ENCODE results near the genes CA14 and TARS2.

DNA sequence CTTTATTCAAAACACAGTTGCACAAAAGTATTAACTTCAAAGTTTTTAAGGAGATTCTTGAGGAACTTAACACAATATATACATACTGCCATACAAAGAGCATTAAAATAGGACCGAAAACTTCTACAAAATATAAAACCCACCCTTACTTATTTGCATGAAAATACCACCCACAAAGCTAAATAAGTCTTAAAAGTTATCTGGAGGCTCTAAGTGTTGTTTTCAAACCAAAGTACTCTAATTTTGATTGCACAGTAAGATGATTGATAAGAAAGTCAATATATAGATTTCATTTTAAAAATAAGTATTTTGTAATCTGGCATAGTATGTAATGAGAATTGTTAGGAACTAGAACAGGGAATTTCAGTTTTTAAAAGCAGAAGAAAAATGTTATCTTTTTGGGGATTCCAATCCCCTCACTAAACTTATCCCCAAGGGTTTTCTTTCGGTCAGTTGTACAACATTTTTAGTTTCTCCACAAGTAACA lies 17.3 kb downstream of the ANP32E start:
- RRBS, result no CpG with 5 or more reads among the region's 2 CpGs

DNA sequence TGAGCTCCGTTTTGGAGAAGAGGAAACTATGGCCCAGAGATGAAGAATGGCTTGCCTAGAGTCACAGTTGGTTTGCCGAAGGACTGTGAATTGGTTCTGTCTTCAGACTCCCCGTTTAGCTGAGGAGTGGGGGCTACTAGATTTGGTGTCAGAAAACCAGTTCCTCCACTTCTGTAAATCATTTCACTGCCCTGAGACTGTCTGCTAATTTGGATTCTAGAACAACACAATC lies 2.2 kb downstream of the ANP32E start:
- RRBS, result no CpG with 5 or more reads among the region's 3 CpGs

DNA sequence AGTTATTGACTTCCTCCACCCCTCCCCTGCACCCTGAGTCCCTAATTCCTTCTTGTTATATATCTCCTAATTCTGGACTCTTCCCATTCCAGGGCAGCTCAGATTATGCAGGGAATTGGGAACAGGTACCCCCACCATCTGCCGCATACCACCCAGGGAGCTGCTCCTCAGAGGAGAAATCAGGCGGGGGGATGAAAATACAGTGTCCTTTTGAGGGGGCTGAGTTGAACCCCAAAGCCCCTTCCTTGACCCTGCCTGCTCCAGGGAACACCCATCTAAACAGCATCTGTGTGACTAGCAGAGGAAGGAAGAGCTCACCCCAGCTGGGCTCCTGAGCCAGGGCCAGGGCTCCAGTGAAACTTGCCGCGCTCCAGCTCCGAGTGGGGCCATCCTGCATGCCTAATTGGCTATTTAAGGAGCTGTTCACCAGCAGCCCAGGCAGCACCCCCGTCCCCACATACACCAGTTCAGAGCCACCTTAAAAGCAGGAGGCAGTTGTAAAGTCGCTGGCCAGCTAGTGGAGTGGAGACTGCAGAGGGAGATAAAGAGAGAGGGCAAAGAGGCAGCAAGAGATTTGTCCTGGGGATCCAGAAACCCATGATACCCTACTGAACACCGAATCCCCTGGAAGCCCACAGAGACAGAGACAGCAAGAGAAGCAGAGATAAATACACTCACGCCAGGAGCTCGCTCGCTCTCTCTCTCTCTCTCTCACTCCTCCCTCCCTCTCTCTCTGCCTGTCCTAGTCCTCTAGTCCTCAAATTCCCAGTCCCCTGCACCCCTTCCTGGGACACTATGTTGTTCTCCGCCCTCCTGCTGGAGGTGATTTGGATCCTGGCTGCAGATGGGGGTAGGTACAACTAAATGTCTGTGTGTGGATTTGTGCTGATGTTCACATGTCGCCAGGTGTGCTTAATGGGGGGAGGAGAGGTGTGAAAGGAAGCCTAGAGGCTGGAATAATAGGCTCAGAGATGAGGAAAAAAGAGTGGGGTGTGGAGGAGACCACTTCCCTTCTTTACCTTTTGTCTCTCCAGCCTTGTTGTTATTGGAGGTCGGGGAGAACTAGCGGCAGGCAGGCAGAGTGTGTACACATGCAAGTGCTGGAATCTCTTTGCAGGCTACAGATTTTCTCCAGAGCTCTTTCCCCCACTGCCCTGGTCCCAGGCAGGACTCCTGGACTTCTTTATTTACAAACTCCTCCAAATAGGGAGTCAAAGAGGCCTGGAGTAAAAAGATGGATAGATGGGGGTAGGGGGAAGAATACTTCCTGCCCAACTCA lies at the start of gene CA14:
CA14 (plus strand) TSS at position 441 of the 1,279 bp plus-strand sequence.
- RRBS, result no CpG with 5 or more reads among the region's 15 CpGs

- RRBS, result no CpG with 5 or more reads among the region's 26 CpGs
Measured at GRCh38 chr1:150282645-150283295, 416 bp downstream of the CIART start.

GRCh38 chr1:150486822-150487773 lies at the start of gene TARS2:
TSS of gene TARS2 (plus strand) at chr1:150487419.
- RRBS, result 5% methylated on average over 1 of the region's 36 CpGs

DNA sequence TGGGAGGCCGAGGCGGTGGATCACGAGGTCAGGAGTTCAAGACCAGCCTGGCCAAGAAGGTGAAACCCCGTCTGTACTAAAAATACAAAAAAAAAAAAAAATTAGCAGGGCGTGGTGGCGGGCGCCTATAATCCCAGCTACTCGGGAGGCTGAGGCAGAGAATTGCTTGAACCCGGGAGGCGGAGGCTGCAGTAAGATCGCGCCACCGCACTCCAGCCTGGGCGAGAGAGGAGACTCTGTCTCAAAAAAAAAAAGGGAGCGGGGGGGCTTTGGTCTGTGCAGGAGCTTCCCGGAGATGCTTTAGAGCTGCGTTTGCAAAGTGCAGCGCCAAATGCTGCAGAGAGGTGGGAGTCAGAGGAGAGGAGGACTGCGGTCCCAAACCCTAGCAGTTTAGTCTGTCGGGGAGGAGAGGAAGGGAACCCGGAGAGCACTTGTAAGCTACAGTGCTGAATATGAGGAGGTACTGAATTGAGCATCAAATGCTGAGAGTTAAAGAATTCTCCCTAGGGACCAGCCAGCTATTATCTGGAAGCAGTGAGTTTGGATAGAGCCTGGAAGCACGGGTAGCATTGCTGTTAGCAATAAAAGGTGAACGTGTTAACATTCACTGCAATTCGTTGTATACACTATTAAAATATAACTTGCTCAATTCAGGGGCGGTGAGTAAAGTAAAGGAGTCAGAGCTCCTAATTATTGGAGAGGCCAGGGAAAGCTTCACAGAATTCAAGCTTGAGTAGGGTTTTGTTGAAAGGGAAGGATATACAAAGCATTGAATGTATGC lies 8.3 kb downstream of the ECM1 start:
- RRBS, result under 1% methylated on average over 3 of the region's 25 CpGs

DNA sequence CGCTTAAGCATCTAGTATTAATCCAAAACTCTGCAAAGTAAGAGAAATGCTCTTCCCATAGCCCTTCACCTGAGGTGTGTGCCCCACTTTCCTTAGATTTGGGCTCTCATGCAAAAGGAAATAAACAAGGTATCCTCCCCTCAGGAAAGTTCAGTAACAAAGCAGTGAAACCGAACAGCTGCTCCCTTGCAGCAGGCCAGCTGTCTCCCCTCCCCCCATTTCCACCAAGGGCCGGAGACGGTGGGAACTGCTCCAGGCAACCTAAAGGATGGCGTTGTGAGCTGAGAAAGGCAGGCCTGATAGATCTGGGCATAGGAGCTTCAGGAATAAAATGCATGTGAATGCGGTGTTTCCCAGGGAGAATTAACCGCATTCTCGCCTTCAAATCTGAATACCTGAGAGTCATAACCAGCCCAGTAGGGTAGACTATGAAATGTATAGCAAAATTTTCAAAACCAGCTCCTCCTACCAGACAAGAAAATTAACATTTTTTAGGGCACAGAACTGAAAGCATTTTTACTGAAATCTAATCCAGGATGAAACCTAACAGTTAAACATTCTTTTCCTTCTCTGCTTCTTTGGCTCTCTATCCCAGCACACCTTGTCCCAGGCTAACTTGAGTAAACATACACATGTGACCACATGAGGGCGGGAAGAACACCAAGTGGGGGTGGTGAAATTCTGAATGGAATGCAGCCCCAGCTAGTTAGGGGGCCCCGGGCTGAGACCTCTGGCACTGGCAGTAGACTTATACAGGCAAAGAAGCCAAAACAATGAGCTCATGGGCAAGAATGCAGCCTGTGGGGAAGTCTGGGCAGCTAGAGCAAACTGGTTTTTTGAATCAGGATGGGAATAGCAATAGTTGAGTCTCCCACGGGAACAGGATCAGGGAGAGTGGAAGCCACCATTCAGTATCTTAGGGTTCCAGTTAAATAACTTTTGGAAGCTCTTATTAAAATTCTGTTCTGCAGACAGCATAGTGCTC lies 11.5 kb downstream of the MCL1 start:
- RRBS, result no CpG with 5 or more reads among the region's 11 CpGs

DNA sequence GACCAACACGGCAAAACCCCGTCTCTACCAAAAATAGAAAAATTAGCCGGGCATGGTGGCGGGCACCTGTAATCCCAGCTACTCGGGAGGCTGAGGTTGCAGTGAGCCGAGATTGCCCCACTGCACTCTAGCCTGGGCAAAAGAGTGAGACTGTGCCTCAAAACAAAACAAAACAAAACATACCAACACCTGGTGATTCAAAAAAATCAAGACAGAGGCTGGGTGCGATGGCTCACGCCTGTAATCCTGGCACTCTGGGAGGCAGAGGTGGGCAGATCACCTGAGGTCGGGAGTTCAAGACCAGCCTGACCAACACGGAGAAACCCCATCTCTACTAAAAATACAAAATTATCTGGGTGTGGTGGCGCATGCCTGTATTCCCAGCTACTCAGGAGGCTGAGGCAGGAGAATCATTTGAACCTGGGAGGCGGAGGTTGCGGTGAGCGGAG lies 5.6 kb downstream of the MCL1 start:
- RRBS, result no CpG with 5 or more reads among the region's 14 CpGs

GRCh38 chr1:150576267-150576664 lies 3.1 kb downstream of the MCL1 start:
- RRBS, result no CpG with 5 or more reads among the region's 4 CpGs

DNA sequence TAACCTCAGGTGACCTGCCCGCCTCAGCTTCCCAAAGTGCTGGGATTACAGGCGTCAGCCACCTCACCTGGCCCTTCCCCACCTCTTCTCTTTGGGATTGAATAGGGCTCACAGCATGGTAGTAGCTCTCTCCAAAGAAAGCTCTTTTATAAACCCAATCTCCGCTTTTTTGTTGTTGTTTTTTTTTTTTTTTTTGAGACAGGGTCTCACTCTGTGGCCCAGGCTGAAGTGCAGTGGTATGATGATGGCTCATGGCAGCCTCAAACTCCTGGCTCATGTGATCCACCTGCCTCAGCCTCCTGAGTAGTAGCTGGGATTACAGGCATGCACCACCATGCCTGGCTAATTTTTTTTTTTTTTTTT lies 24.1 kb downstream of the ENSA start:
- RRBS, result no CpG with 5 or more reads among the region's 3 CpGs

DNA sequence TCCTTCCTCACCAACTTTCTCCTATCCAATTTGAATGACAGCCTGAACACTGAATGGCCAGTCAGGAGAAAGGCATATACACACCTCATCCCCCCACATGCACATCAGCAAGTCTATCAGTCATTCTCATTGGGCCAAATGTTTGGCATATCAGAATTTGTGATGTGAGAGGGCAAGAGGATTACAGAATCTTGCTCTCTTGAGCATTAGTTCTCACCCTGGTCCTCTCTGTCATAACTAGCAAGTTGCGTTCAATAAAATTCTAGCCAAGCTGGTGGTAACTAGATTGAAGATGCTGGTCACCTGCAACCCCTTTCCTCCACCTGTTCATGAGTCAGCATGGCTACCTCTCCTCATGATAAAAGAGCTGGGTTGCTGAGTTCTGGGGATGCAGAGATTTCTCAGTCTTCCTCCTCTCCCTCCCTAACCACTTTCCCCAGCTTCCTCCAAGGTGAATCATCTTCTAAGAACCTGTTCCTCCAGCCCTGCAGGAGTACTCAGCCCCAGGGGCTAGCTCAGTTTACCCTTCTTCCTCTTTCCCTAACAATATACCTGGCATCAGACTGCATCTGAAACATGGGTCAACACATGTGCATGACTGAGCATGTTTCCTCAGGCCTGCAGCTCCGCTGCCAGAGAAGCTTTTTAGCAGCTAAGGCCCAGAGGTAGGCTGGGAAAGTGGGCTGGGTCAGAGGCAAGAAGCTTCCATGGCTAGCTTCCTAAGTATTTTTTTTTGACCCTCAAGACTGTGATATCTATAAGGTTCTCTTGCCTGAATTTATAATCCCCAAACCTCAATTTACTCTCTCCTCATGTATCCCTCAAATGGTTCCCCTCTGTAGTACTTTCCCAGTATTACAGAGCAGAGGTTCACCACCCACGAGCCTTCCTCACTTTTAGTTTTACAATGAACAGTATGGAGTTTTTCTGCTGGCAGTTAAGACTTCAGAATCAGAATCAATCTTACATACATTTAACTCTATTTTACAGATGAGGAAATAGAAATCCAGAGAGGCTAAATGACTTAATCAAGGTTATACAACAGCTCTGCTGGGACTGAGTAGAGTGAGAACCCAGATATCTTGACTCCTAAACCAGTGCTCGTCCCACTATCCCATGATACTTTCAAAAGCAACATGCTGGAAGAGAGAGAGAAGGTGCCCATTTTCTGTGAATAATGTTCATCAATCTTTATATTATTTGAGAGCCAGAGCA lies 5.2 kb downstream of the ENSA start:
- RRBS, result no CpG with 5 or more reads among the region's 4 CpGs

- RRBS, result no CpG with 5 or more reads among the region's 17 CpGs
Measured at GRCh38 chr1:150635016-150635759, 5.8 kb upstream of the ENSA start.

GRCh38 chr1:150973457-150973664 lies 1.3 kb downstream of the CERS2 start:
- RRBS, result no CpG with 5 or more reads among the region's 6 CpGs

DNA sequence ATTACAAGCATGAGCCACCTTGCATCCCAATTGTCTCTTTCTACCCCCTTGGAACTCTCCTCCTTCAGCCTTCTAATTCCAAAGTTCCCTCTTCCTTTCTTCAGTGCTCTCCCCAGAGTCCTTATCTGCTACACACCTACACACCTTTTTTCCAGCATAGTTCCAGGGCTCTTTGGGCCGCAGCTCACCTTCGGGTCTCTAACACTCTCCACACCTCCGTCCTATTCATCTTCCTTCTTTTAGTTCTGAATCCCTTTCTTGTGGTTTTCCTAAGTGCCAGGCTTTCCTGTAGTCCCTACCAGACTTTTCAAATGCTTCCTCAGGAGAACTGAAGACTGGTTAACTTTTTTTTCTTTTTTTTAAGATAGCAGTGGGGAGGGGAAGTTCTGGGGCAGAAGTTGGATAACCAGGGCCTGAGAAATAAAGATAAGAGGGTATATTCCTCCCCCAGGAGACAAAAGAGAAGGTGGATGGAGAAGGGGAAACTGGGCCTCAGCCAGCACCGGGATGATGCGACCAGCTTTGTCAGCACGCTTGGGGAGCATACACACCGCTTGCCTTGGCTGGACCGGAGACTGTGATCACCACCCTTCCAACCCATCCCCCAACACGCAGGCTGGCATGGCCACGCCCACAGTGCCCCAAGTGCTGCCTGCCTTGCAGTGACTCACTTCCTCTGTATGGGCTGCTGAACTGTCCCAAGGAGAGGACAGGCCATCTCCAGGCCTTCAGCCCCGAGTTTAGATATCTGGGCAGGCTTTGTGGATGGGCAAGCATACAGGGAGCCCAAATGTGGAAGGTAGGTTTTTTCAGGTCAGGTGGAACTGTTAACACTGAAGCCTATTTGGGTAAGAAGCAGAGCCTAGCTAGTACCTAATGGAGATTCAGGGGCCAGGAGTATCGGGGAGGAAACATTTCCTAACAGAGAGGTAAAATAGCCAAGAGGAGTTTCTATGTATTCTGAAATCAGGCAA lies 2.5 kb upstream of the CERS2 start:
- RRBS, result 4% methylated on average over 5 of the region's 12 CpGs

DNA sequence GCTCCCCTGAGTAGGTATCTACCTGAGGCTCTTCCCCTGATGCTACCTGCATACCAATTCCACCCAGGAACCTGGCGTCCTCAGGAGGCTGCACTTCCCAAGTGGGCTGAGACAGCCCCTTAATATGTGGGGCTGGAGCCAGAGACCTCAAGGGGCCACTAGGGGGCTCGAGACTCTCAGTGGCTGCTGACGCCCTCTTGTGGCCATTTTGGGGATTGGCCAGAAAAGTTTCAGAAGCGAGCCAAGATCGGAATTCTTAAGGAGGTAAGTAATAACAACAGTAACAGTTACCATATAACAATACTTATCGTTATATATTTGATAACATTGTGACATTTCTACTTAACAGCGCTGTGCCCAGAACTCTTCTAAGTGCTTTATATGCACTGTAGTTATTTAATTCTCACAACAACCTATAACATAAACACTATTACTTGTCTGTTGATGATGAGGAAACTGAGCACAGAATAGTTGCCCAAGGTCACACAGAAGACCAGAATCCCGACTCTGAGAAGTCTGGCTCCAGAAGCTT lies 2.5 kb upstream of the ANXA9 start:
- RRBS, result no CpG with 5 or more reads among the region's 8 CpGs

DNA sequence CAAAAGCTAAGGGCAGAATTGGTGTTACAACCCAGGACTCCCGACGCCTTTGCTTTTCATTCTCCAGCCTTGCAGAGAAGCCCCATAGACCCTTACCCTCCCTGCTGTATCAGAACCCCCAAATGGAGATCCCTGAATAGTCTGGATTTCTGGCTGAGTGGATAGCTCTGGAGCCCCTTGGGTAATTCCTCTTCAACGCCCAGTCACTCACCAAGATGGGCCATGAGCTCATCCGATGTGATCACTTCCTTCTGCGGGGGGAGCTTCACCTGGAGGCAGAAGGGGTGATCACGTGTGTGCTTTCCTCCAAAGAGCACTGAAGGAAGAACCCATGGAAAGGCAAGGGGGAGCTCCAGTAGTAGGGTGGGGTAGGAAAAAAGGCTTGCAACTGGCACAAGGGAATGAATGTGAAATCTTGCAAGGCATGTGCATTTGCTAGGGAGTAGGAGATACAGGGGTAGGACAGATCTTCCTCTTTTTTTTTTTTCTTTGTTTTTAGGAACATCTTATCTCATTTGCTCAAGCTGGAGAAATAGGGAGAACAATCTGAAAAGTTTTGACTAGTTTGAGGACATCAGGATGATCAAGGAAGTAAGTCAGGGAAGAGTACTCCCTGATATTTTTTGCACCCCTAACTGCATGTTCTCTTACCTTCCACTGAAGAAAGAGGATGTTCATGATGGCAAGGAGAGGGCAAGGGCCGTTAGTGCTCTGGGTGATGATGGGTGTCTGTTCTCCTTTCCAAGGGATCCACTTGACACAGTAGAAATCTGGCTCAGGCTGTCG lies 5.0 kb downstream of the MINDY1 start:
- RRBS, result no CpG with 5 or more reads among the region's 8 CpGs

- RRBS, result no CpG with 5 or more reads among the region's 3 CpGs
Measured at GRCh38 chr1:151062699-151063261, 2.6 kb downstream of the MLLT11 start.

- RRBS, result no CpG with 5 or more reads among the region's 13 CpGs
Measured at GRCh38 chr1:151286966-151287701, 5.0 kb downstream of the ZNF687 start.

GRCh38 chr1:151327504-151327932 lies 302 bp upstream of the PI4KB start:
- RRBS, result 4% methylated on average over 2 of the region's 17 CpGs

DNA sequence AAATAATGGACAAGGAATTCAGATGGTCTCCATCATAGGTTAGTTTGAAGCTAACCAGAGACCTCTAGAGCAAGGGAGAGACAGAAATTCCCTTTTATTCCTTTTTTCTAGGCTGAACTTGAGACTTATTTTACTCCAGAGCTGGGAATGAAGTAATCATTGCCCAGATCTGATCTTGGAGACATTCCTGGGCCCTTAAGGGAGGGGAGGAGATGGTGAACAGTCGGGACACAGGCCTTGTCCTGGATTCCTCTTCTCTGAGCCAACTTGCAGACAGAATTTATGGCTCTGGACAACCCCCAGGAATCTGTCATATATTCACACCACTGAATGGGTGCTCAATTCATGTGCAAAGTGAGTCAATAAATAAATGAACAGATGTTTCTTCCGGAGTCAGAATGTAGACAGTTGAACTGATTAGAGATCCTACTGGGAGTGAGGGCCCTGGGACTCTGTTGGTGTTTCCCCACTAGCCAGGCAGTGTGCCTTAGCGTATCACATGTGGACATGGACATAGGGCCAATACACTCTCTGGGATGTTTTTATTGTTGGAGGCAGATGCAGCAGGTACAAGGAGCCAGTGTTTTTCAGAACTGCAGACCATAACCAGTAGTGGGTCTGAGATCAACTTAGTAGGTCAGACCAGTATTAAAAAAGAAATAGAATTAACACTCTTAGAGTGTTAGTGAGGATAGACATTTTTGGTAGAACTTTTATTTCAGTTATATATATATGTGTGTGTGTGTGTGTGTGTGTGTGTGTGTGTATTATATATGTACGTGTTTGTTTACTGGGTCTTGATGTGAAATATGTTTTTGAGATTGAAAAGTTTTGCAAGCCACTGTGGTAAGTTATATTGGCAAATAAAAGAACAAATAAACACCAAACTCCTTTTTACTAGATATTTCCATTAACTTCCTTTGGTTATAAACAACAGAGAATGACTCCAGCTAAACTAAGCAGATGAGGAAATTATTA lies 2.8 kb downstream of the TUFT1 start:
- RRBS, result no CpG with 5 or more reads among the region's 4 CpGs